SK-MEL-5 (cell line): ENCODE results near the gene ENTPD8.

DNA sequence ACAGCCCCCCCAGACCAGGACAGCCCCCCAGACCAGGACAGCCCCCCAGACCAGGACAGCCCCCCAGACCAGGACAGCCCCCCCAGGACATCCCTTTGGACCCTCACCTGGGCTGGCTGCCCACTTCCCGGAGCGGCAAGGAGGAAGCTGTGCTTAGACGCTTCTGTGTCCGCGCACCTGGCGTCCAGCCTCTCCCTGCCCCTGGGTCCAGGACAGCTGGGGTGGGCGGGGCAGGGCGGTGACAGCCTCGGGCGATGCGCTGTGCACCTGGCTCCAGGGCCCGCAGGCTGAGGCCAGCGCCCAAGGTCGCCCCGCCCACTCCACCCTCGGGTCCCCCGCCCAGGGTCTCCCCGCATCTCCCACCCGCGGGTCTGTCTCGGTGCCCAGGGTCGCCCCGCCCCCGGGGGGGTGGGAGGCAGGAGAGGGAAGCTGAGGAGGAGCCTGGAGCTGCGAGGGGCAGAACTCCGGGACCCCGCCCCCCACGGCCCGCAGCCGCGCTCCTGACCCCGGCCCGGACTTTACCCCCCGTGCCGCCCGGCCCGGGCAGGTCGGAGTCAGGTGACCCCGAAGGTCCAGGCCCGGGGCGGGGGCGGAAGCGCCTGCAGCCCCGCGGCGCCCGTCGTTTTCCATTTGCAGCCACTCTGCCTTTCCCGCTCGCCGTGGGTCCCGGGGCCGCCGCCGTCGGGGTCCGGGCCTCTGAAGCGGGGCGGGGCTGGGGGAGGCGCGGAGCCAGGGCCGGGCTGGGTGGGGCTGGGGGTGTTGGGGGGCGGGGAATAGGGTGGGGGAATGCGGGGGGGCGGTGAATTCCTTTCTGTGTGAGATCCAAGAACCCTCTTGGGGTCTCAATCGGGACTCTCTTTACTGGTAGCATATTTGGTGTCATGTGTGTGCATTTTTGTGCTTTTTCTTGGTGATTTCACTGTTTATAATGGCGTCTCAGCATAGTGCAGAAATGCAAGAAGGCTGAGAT is at the start of gene ENTPD8:
TSS of gene ENTPD8 (minus strand) at position 179 of the 970 bp plus-strand sequence.
RAMPAGE:
- cytosol, long total RNA: no peak
- long total RNA: no peak
- nucleus, long total RNA: no peak

GRCh38 chr9:137445744-137446528 is 4.8 kb upstream of the ENTPD8 start:
RAMPAGE:
- cytosol, long total RNA: no peak
- long total RNA: no peak
- nucleus, long total RNA: no peak

DNA sequence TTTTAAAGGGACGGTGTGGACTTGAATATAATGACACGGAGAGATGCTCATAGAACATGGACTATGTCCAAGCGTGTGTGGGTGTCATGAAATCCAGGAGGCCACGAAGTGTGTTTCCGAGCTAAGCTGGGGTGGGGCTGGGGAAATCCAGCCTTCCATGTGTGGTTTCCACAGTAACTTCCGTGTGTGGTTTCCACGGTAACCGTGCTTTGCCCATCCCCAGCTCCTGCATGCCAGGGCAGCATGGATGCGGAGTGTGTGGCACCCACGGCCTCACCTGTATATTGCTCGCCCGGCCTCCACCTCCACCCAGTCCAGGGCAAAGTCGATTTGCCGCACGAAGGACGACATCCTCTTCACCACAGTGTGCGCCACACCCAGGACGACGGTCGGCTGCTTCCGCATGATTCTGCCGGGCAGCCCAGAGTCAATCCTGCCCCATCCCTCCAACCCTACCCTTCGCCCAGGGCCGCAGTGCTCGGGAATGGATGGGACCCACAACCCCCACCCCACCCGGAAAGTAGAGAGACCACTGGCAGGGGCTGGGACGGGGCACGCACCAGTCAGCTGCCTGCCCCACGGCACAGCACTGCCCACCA is 38.8 kb upstream of the NSMF start:
RAMPAGE:
- cytosol, long total RNA: no peak
- long total RNA: no peak
- nucleus, long total RNA: no peak

DNA sequence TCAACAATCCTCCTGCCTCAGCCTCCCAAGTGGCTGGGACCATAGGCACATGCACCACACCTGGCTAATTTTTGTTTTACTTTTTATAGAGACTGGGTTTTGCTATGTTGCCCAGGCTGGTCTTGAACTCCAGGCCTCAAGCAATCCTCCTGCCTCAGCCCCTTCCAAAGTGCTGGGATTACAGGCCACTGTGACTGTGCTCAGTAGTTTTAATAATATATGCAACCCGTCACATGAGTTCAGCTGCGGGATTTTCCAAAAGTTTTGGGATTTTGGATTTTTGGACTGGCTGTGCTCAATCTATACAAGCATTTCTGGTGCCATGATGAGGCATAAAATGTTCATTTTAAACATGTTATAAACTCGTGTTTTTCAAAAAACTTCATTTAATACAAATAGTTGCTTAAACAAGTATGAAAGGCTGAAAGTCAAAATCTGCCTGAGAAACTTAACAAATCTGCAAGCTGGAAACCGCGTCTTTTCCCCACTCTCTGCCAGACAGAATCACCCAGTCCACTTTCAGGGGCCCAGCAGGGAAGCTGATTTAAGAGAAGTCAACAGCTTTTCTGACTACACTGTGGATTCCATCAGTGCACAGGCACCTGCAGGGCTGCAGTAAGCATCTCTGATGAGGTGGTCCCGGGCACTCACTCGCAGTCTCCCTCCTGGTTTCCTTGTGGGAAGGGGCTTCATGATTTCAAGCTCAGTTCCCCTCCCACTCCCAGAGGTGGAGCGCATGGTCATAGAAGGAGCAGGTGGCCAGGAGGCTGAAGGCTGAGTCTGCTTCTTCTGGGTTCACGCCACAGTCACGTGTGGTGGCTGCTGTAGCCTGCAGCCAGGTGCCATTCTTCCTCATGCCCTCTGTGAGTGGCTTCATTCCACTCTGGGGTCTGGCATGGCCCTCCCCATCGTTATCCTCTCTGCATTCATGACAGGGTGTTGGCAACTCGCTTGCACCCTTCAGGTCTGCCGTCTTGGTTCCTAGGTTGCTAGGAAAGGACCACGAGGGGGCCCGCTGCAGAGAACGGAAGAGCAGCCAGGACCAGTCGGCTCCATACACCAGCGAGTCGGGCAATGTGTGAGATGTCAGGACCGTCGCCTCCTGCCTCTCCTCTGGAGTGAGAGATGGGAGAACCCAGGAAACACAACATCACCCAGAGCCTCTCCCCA is 3.2 kb downstream of the MRPL41 start:
RAMPAGE:
- cytosol, long total RNA: no peak
- long total RNA: no peak
- nucleus, long total RNA: no peak

DNA sequence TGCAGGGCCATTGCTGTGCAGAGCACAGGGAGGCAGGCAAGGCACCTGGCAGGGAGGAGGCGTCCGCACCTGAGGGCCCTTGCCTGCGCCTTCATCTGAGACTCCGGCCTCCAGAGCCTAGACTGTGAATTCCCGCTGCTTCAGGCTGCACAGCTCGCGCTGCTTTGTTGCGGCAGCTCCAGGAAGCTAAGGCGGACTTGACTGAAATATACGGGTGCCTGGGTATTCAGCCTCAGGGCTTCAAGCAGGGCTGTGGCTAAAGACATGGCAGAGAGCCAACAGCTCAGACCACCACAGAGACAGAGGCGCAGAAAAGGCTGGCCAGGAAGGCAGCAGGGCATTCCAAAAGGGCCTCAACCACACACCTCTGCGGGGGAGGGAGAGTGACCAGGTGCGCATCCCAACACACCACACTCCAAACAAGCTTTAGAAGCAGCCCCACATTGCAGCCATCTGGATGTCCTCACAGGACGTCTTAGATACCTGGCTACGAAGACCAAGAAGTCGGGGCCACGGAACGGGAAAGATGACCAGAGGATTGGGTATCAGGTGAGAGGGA is 1.5 kb upstream of the DPH7 start:
RAMPAGE:
- cytosol, long total RNA: no peak
- long total RNA: no peak
- nucleus, long total RNA: no peak

GRCh38 chr9:137605013-137605599 is 380 bp upstream of the ARRDC1 start:
RAMPAGE:
- cytosol, long total RNA: no peak
- long total RNA: no peak
- nucleus, long total RNA: no peak

DNA sequence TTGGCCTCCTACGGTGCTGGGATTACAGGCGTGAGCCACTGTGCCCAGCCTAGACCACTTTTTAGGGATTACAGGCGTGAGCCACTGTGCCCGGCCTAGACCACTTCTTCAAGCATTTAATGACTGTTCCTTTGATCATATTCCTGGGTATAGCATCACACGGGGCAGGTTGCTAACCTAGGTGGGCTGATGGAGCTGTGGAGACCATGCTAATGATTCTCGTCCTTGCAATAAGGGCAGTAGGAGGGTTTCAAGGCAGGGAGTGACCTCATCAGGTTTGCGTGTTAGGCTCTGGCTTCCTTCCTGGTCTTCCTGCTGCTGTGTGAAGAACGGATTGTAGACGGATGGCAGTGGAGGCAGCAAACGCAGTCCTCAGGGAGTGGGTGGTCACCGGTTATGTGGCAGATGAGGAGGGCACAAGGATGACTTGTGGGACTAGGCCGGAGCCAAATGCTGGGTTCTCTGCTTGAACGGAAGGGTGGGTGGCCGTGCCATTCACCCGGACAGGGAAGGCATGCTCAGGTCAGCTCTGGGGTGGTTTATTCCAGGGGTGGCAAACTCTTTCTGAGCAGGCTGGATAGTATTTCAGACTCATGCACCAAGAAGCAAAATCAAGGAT is 14.0 kb downstream of the EHMT1 start:
RAMPAGE:
- cytosol, long total RNA: no peak
- long total RNA: no peak
- nucleus, long total RNA: no peak

DNA sequence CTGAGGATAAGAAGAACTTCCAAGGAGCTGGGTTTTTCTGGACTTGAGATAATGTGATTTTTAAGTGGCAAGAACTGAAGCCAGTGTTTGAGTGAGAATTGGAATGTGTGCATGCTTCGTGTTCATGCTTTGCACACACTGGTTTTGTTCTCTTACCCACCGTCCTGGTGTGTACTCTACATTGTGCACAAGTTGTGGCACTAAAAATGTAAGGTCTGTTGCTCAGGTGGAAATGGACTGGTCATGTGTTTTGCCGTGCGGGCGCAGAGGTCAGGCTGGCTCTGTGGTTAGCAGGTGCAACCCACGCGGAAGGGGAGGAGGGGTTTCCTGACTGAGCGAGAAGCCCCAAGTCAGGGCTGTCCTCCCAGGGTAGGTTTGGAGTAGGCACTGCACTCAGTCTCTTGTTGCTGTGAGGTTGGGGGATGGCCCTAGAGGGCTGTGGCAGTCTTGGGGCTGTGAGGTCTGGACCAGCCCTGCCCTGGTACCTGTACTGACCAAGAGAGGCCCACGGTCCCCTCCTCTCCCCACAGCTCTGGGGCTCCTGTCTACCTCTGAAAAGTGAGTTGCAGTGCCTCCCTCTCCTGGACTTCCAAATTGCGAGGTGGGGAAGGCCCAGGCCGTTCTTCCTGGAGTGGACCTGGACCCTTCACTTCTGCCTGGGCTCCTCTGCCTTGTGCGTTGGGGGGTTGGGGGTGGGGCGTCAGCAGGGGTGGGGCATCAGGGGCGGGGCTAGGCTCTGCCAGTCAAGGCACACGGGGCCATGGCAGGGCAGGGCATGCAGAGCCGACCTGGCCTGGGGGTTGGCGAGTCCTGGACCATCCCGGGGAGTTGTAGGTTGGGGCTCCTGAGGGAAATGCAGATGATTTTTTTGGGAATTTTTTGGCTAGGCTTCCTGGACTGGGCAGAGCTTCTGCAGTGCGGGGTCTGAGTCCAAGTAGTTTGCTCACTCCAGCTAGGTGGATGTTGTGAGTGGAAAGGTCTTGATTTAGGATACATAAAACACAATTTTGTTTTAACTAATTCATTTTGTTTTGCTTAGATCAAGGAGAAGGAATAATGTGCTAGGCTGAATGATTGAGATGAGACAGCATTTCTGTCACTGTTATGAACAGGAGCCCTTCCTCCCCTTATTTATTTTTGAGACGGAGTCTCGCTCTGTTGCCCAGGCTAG is 86.9 kb downstream of the EHMT1 start:
RAMPAGE:
- cytosol, long total RNA: no peak
- long total RNA: no peak
- nucleus, long total RNA: no peak

DNA sequence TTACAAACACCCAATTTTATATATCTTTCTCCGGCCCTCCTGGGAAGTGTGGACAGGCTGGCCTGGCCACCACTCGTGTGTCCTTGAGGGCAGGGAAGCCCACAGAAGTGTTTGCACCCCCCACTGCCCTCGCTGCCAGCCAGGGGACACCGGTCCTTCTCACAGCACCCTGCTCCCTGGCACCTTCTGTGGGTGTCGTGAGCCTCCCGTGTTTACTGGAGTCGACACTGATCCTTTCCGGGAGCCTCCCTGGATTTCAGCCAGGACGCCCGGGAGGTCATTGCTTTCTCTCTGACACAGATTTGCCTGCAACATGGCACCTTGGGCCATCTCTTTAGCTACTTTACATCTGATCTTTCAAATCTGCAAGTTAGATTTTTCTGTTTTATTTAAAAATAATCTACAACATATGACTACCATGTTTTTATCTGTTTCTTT is 120.4 kb upstream of the CACNA1B start:
RAMPAGE:
- cytosol, long total RNA: no peak
- long total RNA: no peak
- nucleus, long total RNA: no peak

DNA sequence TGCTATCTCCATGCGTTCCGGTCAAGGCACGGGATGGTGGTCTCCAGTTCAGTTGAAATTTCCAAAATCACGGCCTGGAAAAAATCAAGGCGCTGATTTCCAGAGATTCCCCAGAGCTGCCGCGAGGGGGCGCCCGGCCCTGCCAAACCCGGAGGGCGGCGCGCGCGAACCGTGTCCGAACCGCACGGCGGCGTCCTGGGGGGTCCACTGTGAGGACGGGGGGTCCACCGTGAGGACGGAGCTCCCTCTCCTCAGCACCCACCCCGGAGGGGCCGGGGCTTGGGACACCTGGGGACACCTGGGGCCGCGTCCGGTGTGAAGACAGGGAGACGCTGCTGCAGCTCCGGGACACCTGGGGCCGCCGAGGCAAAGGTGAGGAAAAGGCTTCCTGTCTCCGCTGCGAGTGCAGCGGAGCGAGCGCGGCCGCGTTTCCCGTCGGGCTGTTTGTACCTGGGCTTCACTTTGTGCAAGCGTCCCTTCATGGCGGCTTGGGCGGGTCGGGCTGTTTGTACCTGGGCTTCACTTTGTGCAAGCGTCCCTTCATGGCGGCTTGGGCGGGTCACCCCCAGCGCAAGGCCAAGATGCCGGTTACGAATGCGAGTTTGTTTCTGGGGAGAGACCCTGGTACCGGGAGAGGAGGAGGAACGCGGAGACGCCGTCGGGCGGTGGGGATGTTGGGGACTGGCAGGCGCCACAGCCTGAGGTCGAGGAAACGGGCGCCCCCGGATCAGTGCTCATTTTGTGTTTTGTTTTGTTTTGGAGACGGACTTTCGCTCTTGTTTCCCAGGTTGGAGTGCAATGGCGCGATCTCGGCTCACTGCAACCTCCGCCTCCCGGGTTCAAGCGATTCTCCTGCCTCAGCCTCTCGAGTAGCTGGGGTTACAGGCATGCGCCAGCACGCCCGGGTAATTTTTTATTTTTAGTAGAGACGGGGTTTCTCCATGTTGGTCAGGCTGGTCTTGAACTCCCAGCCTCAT is 272.6 kb downstream of the CACNA1B start:
RAMPAGE:
- cytosol, long total RNA: no peak
- long total RNA: start-site peak on the plus strand centred at position 192 of the sequence, 137 bp wide, 25 and 48 reads in 2 replicates
- nucleus, long total RNA: no peak